Subcutaneous adipose tissue (tissue), 3 donors: Measurements from ENCODE around the genes IFI6, DNAJC8, ATP5IF1 and YTHDF2.

DNA sequence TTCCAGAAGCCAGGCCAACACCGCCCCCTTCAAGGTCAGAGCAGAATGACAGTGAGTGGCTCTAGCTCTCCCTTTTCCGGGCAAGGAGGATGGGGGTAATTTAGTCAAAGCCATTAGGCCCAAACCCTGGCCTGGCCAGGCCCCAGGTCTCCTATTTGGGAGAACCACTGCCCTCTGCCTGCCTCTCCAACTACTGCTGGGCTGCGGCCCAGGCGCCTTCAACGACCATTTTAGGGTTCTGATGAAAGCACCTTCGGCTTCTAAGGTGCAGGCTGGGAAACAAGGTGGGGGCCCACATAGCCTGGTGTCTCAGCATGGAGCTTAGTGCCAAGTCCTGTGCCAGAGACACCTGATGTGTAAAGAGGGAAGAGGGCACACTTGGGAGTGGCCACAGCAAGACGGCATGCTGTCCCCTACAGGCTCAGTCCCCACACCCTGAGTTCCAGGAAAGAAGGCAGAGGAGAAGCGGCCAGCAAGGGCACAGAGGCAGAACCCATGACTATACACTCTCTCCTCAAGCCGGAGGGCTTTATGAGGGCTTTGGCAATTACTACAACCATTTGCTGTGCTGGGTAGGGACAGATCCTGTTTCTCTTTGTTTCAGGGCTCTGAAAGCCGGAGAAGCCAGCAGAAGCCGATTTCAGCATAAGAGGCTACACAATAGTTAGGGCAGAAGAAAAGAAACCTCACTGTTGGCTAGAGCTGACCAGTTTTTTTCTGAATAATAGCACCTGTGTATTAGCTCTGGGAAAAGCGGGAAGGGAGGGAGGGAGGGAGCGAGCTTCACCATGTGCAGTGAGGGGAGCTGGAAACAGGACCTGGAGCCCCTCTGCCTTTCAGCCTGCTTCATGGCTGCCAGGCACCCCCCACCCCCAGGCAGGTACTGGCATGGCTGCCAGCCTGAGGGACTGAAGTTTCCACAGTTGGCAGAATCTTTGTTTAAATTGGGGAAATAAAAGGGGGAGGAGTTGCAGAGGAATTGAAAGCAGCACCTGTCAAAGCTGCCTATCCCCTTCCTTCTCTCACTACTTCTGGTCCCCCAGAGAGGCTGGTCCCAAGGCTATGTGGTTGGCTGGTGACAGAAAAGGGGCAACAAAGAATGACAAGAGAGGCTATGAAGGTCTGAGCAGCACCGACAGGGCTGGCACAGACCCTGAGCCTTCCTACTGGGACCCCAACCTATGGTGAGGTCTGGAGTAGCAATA, 13.9 kb downstream of the GPR3 start:
- PRO-cap = no peak
- RAMPAGE, long total RNA, 3 experiments = no peak in any of the 3 experiments

DNA sequence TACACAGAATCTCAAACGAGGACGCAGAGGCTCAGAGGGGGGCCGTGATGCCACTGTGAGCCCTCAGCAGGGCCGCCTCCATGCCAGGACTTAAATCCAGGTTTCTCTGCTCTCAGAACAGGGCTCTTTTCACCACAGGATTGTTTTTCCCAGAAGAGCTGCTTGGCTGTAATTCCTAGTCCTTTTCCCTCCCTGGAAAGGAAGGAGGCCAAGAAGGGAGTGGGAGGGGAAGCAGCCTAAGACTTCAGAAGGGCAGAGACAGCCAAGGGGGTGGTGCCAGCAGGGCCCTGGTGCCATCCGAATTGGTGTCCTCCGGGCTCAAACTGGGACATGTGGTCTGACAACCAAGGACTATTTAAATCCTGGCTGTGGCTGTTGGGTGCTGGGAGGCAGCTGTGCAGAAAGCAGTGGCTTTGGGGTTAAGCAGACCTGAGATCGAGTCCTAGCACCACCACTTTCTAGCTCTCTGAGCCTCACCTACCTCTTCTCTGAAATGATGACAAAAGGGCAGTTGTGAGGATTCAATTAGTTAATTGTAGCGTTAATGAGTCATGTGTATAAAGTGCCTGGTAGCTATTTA, 2.4 kb upstream of the WASF2 start:
- PRO-cap = no peak
- RAMPAGE, long total RNA, 3 experiments = no peak in any of the 3 experiments

DNA sequence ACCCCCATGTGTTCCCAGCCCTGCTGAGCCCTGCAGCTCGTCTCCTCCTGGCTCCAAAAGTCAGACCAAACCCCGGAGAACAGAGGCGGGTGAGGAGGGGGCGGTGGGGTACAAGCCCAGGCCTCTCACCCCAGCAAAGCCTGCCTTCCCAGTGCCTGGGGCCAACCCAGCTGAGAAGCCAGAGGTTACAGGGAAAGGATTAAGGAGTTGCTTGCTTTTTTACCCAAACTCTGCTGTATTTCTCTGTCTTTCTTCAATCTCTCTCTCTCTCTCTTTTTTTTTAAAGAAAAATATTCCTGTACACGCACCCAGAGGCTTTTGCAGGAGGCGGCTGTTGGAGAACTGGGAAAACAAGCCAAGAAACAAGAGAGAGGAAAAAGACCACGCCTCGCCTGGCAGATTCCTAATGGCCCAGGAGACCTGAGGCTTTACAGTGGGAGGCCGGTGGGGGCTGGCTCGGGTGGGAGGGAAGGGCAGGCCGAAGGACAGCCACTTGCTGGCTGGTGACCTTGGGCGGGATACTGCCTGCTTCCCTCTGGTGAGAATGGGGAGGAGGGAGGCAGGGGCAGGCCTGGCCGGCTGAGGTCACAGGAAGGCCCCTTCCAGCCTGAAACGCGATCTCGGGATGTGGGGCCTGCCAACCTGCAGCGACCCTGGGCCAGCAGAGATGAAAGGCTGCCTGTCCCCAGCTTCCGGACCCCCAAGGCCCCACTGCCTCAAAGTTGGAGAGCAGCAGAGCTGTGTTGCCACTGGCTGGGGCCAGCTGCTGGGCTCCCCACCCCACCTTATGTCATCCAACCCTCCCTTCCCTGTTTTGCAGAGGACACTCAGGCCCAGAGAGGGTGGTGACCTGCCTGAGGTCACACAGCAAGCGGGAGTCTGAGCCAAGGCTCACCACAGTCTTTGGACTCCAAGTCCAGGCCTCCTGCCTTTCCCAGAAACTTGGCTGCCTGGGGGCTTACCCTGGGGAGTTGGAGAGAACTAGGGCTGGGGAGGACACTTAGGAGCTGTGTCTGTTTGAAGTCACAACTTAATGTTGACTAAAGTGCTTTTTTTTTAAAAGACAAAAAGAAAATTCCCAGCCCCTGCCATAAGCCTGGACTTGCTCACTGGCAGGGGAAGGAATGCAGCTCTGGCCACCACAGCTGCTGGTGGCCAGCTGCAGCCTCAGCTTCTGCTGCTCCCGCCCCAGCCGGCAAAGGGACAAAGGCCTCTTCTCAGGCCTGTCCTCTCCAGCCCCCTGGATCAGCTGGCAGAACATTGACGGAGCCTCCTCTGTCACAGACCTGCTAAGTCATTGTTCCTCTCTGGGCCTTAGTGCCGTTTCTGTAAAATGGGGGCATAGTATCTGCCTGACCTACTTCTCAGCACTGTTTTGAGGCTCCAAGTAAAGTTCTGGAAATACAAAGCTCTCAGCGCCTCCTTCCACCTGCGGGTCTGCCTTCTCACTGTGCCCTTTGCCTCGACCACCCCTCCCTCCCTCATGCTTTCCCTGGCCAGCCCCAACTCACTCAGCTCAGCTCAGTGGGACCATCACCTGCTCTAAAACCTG, 14.8 kb upstream of the WASF2 start:
- PRO-cap = bidirectional peak, plus-strand start at position 492 of the sequence, minus-strand start at position 344 of the sequence; unidirectional peak, plus-strand start at position 1,100 of the sequence
- RAMPAGE, long total RNA, 3 experiments = no peak in any of the 3 experiments

DNA sequence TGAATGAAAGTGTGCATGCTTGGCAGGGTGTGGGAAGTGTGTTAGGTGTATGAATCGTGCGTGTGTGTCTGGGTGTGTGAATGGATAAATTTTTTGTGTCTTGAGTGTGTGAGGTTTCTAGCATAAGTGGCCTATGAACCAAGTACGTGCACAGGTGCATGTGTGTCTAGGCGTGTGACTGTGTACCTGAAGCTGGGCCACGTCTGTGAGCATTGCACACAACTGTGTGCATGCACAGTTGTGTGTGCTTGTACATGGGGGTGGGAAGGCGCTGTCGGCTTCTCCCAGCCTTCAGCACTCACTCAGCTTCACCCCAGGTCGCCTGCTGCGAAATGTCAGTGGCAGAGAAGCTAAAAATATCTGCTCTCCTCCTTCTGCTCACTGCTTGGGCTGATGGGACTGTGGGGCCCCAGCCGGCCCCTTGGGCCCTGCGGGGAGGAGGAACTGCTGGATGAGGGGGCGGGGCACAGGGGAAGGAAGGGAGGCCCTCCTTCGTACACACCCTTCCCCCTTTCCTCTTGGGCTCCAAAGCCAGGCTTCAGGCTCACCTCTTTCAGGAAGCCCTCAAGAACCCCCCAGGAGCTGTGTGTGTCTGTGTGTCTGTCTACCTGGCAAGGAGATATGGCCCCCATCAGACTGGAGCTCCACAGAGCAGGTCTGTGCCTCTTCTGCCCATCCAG, 35.4 kb upstream of the WASF2 start:
- PRO-cap = no peak
- RAMPAGE, long total RNA, 3 experiments = no peak in any of the 3 experiments

DNA sequence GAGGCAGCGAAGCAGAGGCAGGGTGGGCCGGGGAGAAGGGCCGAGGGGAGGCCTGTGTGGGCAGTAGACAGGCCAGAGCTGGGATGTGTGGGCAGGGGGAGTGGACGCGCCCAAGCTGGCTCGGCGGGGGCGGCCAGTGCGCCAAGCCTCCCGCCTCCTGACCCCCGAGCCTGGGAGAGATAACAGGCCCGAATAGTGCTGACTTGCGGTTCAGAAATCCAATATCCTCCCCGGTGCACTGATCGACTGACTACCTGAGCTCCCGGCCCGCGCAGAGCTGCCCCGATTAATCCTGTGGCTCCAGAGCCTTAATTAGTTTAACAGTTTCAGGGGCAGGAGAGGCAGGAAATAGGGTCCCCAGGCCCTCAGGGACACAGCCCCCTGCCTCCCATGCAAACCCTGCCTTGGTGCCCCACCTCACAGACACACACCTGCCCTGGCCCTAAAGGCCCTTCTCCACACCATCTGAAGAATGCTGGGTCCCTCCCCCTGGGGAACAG, 41.8 kb downstream of the AHDC1 start:
- PRO-cap = no peak
- RAMPAGE, long total RNA, 3 experiments = no peak in any of the 3 experiments

DNA sequence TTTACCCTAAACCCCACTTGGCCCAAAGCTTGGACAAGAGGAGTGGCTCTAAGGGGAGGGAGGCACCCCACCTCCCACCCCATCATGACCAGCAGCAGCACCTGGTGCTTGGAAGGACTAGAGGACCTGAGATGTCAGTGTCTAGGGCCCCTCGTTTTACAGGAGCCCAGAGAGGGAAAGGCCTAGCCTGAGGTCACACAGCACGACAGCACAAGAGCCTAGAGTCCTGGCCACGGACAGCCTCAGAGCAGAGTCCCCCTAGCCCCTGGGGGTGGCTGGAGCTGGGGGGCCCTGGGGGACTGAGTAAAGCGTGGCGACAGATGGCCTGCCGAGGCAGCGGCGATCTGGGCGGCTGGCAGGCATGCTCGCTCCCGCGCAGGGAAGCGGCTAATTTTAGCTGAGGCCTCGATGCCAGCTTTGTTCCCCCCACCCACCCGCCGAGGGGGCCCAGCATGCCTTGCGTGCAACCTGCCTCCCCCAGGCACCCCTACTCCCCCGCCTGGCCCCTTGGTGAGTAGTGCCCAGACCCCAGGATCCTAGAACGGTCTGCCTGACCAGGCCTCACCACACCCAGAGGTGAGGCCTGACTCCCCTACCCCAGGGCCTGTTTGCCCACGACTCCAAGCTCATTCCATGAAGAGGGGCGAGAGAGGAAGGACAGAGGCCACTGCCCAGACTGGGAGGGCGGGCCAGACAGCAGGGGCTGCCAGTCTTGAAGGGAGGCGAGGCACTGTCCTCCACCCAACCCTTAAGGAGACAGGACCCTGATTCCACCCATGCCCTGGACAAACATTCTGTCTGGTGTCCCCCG, 39.0 kb downstream of the AHDC1 start:
- PRO-cap = bidirectional peak, plus-strand start at position 514 of the sequence, minus-strand start at position 383 of the sequence
- RAMPAGE, long total RNA, 3 experiments = no peak in any of the 3 experiments

DNA sequence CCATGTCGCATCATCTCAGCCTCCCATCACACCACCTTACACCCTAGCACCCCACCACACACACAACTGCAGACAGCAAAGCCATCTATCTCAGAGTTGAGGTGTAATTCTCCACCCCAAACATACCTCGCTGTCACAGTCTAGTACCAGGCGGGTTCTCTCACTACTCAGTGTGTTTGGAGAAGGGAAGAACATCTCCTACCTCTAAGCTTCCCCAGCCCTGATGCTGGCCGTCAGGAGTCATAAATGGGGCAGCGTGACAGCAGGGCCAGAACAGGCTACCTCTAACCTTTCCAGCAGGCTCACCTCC, 34.6 kb downstream of the AHDC1 start:
- PRO-cap = no peak
- RAMPAGE, long total RNA, 3 experiments = no peak in any of the 3 experiments

GRCh38 chr1:27580495-27580989, 23.4 kb downstream of the AHDC1 start:
- PRO-cap = no peak
- RAMPAGE, long total RNA, 3 experiments = no peak in any of the 3 experiments

DNA sequence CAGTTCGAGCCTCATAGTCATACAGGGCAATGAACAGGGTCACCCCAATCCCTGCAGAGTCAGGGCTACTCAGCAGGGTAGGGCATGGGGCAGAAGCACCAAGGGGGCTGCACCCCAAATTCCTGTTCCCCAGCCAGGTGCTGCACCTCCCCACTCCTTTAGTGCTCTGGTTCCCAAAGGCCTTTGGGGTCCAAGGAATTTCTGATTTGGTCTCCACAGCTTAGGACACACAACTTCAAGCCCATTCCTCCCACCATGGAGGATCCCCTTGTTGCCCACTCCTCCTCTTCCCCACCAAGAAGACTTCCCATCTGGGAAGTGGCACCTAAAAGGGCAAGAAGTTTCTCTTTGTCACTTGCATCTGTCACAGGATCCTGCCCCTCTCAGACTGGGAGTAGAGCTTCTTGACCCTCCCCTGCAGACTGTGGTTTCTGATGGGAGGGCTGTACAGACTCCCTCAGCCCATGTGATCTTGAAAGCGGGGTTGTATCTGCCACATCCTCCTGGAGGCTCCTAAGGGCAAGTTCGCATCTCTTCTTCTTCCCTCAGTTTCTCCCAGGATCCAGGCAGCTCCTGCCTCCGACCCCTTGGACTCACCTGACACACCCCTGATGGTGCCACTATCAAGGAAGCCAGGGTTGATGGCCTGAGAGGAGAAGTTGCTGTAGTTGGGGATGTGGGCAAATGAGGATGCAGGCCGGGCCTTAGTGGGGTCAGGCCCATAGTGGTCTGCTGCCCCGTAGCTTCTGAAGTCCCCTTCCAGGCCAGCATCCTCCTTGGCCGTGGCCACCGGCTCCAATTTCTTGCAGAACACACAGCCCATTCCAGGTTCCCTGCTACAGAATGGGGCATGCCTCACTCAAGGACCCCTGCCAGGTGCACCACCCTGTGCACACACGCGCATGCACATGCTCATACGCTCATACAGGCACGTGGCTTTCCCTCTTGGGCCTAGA, 11.6 kb downstream of the FGR start:
- PRO-cap = bidirectional peak, plus-strand start at position 496 of the sequence, minus-strand start at position 390 of the sequence
- RAMPAGE, long total RNA, 3 experiments = no peak in any of the 3 experiments

DNA sequence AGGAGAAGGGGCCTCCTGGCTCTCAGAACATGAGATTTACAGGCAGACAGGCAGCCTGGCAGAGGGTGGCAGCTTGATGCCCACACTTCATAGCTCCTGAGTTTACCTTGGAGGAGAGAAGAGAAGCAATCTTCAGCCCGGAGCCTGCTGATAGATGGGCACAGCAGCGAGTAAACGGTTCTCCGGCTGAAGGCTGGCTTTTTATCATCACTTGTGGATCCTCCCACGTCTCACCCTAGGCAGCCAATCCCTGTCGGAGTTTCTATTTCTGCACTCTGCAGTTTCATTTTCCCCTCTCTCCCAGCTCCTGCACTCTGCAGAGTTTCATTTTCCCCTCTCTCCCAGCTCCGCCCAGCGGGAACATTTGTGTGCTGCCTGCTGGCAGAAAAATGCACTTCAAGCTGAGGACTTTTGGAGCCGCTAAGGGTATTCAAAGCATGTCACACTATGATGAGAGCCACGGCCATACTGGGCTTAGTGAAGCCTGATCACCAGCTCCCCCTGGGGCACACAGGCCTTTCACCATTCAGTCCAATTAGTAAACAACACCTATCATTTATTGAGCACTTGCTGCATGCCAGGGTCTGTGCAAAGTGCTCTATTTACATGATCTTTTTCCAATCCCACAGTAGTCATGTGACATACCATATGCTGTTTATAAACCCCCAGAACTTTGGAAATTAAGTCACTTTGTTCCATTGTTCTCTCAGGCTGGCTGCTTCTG, at the start of gene IFI6:
IFI6 (minus strand) TSS at position 176 of the 724 bp plus-strand sequence.
- PRO-cap = bidirectional peak, plus-strand start at position 327 of the sequence, minus-strand start at position 176 of the sequence
- RAMPAGE, long total RNA, 3 experiments = start-site peak on the minus strand in 3 of 3 experiments, centred at positions 165 to 175 of the sequence, 61 to 573 reads per replicate

- PRO-cap = no peak
- RAMPAGE, long total RNA, 3 experiments = no peak in any of the 3 experiments
These were observed 886 bp upstream of the FAM76A start for GRCh38 chr1:27724728-27725422.

DNA sequence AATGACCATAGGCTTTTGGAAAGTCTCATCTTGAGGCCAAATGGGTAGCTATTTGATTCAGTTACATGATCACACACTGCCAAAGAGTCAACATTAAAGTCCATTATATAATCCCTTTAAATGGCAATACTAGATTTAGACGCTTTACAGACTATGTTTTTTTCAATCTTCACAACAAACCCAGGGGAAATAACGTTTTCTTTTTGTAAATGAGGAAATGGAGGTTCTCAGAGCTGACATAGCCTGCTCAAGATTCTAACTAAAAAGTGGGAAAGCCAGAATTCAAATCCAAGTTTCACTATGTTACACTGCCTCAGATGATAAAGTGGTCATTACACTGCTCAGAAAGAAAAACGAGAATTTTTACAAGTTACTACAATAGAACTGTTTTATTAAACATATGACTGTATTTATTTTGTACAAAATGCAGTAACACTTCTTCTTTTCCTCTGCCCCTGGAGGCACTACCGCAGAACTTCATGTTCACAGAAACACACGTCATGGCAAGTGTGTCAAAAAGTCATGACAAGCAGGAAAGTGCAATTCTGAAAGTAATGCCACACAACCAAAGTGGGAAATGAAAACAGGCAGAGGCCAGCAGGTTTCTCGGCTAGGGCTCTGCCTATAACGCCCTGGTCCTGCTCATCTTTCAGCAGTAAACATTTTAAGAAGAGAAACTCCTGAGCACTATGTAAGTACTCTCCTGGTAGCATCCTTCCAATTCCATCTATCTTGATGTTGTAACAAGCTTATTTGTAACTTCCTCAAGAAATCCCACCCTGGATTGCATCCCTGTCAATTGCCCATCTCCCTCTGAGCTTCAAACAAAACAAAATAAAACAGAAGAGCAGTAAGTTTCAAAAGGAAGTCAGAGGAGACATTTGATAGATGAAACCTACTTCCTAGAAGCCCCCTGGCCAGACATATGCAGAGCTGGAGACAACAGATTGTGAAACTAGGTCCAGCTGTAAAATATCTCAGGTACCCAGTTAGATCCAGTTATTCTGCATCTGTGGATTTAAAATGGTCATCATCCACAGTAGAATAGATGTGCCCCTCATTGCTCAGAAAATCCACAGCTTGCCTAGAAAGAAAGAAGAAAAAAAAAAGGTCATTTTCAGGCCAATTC, 19.2 kb downstream of the THEMIS2 start:
- PRO-cap = unidirectional peak, plus-strand start at position 568 of the sequence
- RAMPAGE, long total RNA, 3 experiments = no peak in any of the 3 experiments

GRCh38 chr1:28112579-28113378, 24.4 kb upstream of the EYA3 start:
- PRO-cap = bidirectional peak, plus-strand start at chr1:28113023, minus-strand start at chr1:28112845
- RAMPAGE, long total RNA, 3 experiments = no peak in any of the 3 experiments

GRCh38 chr1:28159864-28160150, 16.7 kb downstream of the PTAFR start:
- PRO-cap = unidirectional peak, plus-strand start at chr1:28159928
- RAMPAGE, long total RNA, 3 experiments = no peak in any of the 3 experiments

GRCh38 chr1:28232244-28233460, at the start of gene DNAJC8:
DNAJC8 (minus strand) TSS chr1:28233029.
- PRO-cap = bidirectional peak, plus-strand start at chr1:28233086, minus-strand start at chr1:28233020
- RAMPAGE, long total RNA, 3 experiments = start-site peak on the minus strand in 3 of 3 experiments, at chr1:28233008-28233026 at its widest, 201 to 838 reads per replicate

DNA sequence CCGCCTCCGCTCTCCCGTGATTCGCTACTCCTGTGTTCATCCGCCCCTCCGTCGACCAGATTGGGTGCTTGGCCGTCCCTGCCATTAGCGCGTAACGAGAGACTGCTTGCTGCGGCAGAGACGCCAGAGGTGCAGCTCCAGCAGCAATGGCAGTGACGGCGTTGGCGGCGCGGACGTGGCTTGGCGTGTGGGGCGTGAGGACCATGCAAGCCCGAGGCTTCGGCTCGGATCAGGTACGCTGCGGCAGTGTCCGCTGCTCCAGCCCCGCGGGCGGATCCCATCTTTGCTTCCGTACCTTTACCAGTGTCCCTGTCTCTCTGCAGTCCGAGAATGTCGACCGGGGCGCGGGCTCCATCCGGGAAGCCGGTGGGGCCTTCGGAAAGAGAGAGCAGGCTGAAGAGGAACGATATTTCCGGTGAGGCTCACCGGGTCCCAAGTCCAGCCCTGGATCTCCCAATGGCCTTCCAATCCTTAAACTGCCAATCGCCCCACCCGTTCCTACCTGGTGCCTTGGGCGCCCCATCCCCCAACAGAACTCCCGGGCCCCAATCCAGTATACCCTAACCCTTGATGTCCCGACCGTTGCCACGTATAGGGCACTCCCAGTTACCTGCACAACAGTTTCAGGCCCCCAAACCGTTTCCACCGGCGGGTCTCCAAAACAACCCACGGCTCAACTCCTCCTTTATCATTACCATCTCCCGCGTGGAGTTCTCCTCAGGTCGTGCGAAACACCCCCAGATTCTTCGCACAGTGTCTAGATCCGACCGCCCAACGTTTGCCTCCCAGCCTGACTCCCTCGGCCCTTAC, at the start of gene ATP5IF1:
ATP5IF1 (plus strand) TSS at position 87 of the 810 bp plus-strand sequence.
- PRO-cap = bidirectional peak, plus-strand start at position 84 of the sequence, minus-strand start outside the sequence
- RAMPAGE, long total RNA, 3 experiments = start-site peak on the plus strand in 3 of 3 experiments, centred at positions 94 to 108 of the sequence, 774 to 2,372 reads per replicate

DNA sequence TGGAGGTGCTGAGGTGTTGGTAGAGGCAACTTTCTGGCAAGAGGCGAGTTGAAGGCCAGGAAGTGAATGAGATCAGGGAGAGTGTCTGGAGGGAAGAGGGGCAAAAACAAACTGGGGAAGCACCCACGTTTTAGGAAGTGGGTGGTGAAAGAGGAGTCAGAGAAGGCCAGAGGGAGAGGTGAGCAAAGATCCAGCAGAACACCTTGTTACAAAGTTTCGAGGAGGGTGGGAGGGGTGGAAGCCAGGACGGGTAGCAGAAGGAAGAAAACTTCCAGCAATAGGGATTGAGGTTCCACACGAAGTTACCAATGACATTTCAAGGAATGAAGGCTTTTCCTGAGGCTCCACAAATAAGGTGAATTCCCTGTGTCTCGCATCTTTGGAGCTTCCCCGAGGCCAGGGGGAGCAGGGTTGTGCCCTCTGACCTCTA, 666 bp upstream of the SESN2 start:
- PRO-cap = no peak
- RAMPAGE, long total RNA, 3 experiments = no peak in any of the 3 experiments

DNA sequence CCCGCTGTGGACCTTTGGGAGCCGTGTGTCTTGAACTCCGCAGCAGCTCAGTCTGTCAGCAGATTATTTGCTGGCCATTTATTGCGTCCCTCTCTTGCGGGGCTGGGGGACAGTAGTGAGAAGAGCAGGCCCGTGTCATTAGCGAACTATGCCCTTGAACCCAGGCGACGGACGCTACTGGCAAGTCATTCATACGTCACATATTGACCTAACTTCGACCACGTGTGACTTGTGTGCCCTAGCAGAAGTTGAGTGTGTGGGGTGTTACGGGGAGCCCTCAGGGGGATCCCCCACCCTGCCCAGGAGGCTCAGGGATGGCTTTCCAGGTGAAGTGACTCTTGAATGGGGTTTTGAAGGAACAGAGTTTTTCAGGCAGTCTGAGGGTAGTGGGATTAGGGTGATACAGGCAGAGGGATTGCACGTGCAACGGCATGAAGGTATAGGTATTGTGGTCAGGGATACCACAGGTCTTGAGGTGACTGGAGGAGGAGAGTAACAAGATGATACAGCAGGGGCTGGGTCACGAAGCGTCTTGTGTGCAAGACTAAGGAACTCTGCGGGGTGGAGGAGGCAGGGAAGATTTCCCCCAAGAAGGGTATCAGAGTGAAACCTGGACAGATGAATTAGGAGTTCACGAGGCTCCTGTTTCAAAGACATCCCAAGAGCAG, 13.1 kb downstream of the RCC1 start:
- PRO-cap = no peak
- RAMPAGE, long total RNA, 3 experiments = no peak in any of the 3 experiments

GRCh38 chr1:28733976-28734415, 2.7 kb upstream of the YTHDF2 start:
- PRO-cap = no peak
- RAMPAGE, long total RNA, 3 experiments = no peak in any of the 3 experiments

- PRO-cap = bidirectional peak, plus-strand start at chr1:28736940, minus-strand start at chr1:28736692
- RAMPAGE, long total RNA, 3 experiments = start-site peak on the plus strand in 3 of 3 experiments, at chr1:28736948-28736994 at its widest, 217 to 365 reads per replicate
These were observed at the start of gene YTHDF2 for GRCh38 chr1:28736014-28737250. YTHDF2 (plus strand) TSS chr1:28736940.